SJSA1 (cell line): ENCODE measurements around the genes DYNC1I1 and DLX5.

DNA sequence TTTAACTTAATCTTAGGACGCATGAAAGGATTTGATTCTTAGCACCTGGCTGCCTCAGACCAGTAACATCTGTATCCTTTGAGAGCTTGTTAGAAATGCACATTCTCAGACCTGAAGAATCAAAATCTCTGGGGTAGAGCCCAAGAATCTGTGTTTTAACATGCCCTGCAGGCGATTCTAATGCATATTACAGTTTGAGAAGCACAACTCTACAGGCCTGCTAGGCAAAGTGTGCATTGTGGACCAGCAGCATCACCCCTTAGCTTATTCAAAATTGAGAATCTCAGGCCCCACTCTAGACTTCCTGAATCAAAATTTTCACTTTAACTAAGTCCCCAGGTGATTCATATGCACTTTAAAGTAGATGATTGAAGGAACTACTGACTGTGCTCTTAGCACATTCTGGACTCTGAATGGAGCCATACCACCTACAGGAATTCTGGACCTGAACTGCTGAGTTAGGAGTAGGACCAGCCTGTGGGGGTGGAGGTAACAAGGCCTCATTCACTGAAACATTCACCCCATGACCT, 7.5 kb downstream of the PDK4 start:
- RAMPAGE, long total RNA: no peak

DNA sequence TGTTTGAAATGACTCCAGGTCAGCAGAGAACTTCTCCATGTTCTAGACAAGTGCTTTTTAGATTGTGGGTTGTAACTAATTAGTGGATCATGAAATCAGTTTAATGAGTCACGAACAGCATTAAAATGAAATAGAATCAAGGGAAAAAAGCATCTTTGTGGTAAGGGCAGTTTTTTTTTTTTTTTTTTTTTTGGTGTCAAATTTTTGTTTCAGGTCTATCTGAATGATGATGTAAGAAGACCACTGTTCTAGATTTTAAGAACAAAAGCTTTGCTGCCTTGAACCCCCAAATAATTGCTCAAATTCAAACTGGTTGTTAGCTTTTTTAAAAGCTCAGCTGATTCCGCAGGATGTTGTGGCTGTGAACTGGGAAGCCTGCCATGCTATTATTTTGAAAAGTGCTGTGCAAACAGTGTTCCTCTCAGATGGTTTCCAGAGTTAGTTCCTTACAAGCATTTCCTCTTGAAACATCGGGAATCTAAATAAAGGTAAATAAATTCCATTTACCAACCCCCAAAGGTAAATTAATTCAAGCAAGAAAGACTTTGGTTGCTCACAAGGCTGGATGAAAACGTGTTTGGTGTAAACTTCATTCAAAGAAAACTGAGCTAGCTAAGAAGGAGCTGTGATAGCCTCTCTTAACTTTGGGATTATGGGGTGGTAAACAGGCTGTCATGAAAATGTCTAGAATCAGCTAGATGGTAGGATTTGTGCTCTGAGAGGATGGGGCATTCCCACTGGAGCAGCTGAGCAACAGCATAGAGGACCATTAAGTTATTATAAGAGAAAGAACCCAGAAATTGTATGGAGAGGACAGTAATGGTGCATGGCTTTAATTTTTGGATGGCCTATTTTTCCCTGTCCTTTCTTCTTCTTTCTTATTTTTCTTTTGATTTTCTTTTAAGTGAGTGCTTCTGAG, 13.3 kb upstream of the PDK4 start:
- RAMPAGE, long total RNA: no peak

GRCh38 chr7:95772278-95772925, at the start of gene DYNC1I1:
Gene DYNC1I1, plus strand, starts transcription at chr7:95772554.
- RAMPAGE, long total RNA: no peak

DNA sequence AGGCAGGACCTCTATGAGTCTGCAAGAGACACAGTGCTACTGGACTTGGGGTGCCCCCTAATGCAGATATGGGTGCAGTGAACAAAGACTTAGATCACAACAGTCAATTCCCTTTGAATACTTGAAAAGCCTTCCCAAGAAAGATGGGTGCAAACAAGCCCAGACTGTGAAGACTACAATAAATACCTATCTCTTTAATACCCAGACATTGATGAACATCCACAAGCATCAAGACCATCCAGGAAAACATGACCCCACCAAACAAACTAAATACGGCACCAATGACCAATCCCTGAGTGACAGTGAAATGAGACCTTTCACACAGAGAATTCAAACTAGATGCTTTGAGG, 129.0 kb upstream of the DLX6 start:
- RAMPAGE, long total RNA: no peak

- RAMPAGE, long total RNA: start-site peak on the minus strand at chr7:97024678-97024734, 34 and 13 reads in 2 replicates
These were observed at the start of gene DLX5 for GRCh38 chr7:97024234-97025381. Gene DLX5, minus strand, starts transcription at chr7:97024831.

DNA sequence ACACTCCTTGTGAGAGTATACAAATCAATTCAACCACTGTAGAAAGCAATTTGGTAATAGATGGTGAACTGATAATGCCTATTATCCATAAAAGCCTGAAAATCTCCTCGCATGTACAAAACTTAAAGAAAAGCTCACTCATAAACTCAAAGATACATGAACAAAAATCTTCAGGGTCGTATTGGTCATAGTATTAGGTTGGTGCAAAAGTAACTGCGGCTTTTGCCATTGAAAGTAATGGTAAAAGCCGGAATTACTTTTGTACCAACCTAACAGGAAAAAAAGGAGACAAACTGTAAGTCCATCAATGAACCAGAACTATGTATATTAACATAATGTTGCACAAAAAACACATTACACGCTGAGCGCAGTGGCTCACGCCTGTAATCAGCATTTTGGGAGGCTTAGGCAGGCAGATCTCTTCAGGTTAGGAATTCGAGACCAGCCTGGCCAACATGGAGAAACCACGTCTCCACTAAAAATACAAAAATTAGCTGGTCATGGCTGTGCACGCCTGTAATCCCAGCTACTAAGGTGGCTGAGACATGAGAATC, 173.9 kb downstream of the SDHAF3 start:
- RAMPAGE, long total RNA: no peak

GRCh38 chr7:97770800-97771421, 39.0 kb downstream of the TAC1 start:
- RAMPAGE, long total RNA: no peak

DNA sequence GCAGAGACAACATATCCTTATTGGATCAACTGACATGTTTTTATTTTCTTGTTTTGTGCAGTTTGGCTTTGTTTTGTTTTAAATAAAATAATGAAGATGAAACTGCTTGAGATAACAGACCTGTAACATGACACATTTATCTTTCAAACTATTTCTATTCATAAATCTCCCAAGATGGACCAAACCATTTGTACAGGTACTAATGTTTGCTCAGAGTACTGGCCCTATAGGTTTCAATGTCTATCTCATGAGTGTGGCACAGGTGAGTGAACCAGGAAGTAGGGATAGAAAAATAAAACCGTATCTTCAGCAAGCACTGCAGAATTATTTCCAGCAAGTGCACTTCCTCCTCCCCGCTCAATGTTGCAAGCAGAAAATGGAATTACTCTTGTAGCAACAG, 40.5 kb downstream of the TAC1 start:
- RAMPAGE, long total RNA: no peak

DNA sequence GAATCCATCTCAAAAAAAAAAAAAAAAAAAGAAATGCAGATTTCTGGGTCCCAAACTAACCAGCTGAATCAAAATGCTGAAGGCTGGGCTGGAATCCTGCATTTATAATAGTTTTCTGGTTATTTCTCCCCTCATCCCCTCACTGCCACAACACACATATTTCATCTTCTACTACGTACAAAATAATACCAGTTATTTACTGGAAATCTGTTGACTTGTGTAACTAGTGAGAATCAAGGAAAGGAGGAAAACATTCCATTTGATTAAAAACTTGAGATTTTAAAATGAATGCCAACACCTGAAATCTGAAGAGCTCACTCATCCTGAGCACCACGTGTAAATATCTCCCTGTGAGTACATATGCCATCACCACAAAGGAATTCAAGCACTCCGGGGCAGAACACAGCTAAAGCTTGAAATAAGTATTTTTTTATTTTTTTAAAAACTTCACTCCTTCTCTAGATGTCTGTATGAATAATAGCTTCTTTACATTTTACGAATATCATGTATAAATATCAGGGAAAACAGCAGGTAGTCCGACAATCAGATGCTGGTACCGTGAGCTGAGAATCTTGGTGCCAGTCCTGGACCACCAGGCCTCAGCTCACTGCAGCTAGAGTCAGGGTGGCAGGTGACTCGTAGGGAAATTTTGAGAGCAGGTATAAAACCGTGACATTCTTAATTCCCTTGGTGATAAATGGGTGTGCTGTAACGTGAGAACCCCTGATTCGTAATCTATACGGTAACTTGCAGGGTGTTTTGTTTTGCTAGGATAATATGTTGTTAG, 12.6 kb downstream of the LMTK2 start:
- RAMPAGE, long total RNA: no peak

DNA sequence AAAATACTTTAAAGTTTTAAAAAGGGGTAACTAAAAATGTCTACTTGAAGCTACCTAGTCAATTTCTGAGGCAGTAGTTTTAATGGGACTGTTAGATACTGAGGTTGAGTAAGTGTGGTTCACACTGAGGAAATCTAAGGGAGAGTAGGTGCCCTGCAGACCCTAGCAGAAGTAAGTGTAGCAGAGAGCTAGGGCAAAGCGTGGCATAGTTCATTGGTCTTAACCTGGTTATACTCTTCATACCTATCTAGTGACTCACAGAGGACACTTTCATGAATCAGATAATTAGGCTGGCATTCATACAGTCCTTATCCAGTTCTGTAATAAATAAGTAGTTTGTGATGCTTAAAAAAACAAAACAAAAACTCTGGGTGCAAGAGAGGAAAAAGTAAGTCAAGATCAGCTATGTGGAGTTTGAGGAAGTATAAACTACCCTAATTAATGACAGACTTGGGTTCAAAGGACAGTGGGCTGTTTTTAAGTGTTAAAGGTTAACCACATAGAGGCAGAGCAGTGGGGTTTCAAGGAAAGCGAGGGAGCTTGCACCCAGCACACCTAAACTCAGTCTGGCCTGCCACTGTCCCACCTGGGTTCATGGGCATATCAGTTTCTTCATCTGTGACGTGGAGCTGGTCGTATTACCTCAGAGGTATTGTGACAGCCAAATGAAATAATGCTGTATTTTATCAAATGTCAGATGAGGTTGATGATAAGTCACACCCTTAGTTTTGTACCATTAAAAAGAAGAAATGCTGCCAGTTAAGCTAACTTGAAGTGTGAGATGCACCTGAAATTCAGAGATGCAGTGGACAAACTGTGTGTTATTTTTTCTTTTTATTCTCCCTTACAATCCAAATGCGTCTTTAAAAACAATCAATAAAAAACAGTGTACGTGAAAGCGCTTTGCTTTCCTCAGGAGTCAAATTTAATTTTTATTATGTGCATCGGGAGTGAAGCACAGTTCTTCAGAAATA, 27.2 kb downstream of the LMTK2 start:
- RAMPAGE, long total RNA: no peak

- RAMPAGE, long total RNA: no peak
These were observed 24.4 kb upstream of the BHLHA15 start for GRCh38 chr7:98186802-98187374.

DNA sequence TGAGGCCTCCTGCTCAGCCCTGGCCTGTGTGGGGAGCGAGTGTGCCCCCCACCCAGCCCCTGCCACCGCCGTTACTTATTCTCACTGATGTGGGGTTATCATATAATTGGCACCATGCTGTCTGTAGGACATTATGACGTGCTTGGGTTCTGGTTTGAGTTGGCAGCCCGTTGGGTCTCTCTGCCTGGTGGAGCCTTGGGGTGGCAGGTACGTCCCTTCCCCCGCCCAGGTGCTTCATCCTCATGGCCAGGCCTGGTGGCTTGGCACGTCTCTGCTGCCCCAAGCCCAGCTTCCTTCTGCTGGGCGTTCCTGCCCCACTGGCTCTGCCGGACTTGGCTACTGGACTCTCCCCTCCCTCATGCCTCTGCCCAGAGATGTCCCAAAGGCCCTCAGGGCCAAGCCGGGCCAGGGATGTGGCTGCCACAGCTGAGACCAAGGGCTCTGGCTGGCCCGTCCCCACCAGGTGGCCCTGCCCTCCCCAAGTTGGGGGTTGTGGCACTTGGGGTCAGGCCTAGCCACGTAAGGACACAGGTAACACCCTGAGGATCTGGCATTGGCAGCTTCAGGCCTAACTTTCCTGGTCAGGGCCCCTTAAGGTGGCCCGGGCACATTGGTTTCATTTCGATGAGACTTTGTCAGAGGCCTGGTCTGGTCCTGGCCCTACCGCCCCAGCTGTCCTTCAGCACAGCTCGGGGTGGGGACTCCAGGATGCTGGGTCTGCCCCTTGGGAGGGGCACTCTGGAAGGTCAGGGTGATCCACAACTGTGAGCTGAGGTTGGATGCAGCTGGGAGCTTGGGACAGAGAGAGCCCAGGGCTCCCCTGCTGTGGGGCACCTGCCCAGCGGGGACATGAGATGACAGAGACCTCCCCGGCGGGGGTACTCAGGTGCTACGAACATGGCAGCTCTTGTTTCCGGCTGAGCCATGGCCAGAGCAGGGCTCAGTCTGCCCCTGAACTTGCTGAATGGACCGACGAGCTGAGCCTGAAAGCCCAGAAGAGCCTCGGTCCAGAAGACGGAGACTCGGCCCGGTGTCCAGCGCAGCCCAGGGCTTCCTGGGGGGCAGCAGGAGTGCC, 2.8 kb downstream of the BHLHA15 start:
- RAMPAGE, long total RNA: no peak

DNA sequence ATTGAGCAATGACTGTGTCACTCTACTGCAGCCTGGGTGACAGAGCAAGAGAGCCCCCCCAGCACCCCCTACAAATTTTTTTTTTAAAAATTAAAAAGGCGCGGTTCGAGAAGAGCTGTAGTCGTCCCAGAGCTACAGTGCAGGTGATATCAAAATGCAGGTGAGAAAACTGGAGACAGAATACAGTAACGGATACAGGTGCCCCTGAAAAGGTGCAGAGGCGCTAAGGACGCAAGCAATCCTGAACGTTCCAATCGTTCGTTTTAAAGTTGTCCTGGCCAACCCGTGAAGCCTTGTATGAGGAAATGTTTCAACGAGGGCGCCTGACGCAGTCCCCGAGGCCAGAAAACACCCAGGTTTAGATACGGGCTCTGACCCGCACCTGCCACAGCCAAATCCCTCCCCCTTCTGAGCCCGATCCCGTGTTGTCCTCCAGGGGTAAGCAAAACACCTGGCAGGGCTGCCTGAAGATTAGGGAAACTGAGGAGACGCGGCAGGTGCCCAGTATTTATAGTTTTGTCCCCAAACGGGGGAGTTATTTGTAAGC, 860 bp upstream of the BRI3 start:
- RAMPAGE, long total RNA: no peak

GRCh38 chr7:98294391-98295384, 13.2 kb downstream of the BRI3 start:
- RAMPAGE, long total RNA: no peak

DNA sequence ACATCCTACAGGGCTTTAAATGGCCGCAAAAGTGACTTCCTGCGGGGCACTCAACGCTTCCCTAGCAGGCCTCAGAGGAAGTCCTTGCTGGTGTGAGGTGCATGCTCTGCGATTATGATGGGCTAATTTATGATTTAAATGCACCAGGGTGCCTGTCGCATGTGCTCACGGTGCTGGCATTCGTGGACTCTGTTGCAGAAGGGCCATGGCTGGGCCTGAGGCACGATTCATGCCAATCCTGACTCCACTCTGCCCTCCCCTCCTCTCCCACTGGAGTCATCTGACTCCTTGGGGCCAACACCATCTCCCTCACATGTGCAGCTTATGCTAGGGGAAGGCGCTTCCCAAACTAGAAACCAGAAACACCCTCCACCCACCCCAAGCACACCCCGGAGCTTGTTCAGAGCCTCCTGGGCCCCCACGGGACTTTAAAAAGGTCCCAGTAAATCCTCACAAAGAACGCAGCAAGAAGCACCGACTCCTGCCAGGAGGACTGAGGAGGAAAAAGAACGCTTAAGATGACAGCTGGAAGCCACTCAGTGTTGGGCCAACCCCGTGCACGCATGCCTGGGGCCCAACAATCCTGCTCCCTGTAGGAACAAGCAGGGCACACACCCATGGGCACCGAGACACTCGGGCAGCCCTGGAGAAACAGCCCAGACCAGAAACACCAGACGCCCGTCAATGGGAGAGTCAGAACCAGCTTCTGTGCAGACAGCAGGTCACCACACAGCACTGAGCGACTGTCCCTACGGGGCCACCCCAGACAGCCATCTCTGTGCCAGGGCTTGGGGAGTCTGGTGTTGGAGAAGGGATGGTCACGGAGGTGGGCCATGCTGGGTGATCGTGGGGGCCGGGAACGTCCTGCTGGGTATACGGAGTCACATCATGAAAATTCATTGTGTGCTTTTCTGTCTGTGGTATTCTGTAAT, 14.2 kb downstream of the BRI3 start:
- RAMPAGE, long total RNA: no peak

- RAMPAGE, long total RNA: no peak
These were observed 29.6 kb downstream of the BAIAP2L1 start for GRCh38 chr7:98371138-98371829.

DNA sequence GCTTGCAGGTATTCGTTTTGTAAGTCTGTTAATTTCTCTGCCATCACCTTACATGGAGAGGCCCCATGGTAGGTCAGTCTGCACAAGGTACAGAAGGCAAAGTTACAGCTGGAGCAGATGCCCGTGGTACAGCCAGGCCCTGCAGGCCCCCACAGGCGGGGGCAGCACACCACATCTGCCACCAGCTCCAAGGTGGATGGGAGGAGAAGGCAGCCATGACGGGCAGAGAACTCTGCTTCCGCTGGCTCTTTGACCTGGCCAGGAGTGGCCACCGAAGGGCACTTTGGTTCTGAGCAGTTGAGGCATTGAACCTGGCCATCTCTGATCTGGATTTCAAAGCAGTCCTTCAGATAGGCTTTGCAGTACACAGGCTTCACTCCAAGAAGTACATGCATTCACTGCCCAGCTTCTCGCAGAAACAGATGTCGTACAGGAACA, 120.5 kb downstream of the TRRAP start:
- RAMPAGE, long total RNA: no peak

GRCh38 chr7:99042338-99042901, 101.5 kb downstream of the SMURF1 start:
- RAMPAGE, long total RNA: no peak

DNA sequence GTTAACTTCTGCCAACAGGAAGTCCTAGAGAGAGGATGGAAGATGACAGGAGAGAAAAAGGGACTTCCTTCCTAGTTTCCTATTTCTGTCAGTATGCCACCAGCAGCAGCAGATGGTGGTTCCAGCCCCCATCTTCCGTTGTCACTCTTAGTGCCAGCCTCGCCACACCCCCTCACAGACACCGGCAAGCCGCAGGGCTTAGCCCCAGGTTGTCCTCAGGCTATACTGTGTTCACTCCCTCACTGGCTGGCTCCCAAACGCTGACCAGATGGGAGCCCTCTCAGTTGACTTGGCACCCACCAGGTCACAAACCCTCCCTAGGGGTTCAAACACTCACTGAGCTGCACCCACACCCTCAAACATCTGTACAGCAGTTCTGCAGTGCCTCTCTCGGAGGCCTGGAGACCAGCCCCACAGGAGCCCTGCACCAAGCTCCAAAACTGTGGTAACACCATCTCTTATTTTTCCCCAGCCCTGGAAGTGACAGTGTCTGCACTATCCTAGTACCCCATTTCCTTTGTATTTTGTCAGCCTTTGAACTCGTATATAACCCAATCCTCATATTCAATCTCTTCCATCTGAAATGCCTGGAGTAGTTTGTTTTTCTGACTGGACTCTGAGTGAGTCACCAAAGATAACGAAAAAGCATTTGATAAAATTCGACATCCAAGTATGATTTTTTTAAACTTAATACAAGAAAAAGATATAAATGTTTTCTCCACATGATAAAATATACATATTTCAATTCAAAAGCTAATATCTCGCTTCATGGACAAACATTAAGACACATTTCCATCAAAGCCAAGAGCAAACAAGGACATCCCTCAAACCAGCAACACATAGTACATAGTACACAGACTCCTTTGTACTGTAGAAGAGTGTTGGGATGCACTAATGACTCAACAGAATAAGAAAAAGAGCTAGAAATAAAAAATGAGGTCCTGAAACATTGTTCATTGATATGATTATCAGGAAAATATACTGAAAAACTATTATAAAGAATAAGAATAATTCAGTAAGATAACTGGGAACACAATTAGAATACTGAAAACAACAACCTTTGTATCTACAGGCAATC, 34.5 kb downstream of the SMURF1 start:
- RAMPAGE, long total RNA: no peak

DNA sequence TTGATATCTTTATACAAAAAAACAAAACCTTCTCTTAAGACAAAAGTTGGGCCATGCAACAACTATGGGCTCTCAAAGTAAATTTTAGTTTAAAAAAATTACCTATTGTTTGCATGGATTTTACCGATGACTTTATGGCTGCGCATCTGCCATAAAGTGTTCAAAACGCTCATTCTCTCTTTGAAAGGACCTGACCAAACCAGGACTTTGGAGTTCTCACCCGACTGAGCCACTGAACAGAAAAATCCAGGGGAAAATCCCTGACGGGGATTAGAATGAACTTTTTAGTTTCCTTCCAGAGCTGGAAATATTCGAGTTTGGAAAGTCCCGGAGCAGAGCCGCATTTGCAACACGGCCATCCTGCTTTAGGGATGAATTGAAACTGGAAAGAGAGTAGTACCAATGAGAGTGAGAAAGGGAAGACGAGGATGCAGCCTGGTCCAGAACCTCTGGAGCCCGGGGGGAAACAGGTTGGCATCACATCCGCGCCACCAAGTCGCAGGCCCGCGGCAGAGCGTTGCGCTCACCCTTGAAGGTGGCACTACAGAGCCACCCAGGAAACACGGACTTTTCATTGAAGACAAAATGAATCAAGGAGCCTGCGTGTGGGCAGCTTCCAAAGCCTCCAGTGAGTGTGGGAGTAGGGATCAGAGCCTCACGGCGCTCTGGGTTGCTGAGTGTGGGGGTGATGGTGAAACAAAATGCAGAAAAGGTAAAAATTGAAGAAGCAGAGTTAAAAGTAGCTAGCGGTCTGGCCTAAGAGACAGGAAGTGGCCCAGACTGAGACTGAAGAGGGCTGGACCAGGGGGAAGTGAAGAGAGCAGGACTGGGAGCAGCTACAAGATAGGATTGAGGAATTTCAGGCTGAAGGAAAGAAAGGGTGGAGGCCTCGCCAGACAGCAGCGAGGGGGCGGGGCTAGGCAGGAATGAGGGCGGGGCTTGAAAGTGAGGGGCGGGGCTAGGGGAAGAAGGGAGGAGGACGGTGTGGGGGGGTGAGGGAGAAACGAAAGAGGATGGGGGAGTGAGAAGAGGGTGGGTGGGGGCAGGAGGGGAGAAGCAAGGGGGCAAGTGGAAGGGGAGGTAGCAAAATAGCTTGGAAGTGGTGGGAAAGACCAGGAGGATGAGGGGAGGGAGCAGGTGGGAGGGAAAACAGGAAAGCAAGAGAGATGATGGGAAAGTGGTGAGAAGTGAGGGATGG, 1.9 kb downstream of the SMURF1 start:
- RAMPAGE, long total RNA: no peak